ENCODE measurements around the genes MILR1 and LRRC37A3.

- PRO-cap, 3 experiments: no peak in any of the 3 experiments
- RAMPAGE, long total RNA: no peak
These were observed 35.9 kb downstream of the PECAM1 start for GRCh38 chr17:64354810-64355173.

- PRO-cap, 3 experiments: peak in 1 of 3 experiments; most common plus-strand start chr17:64362932 (in 1); most common minus-strand start chr17:64362837 (in 1)
- RAMPAGE, long total RNA: no peak
These were observed 27.7 kb downstream of the PECAM1 start for GRCh38 chr17:64362754-64363510.

- PRO-cap, 3 experiments: no peak in any of the 3 experiments
- RAMPAGE, long total RNA: no peak
These were observed 21.0 kb downstream of the PECAM1 start for GRCh38 chr17:64369636-64370150.

GRCh38 chr17:64386339-64387557, 3.9 kb downstream of the PECAM1 start:
- PRO-cap, 3 experiments: no peak in any of the 3 experiments
- RAMPAGE, long total RNA: no peak

GRCh38 chr17:64392727-64393396, 2.2 kb upstream of the PECAM1 start:
- PRO-cap, 3 experiments: no peak in any of the 3 experiments
- RAMPAGE, long total RNA: no peak

DNA sequence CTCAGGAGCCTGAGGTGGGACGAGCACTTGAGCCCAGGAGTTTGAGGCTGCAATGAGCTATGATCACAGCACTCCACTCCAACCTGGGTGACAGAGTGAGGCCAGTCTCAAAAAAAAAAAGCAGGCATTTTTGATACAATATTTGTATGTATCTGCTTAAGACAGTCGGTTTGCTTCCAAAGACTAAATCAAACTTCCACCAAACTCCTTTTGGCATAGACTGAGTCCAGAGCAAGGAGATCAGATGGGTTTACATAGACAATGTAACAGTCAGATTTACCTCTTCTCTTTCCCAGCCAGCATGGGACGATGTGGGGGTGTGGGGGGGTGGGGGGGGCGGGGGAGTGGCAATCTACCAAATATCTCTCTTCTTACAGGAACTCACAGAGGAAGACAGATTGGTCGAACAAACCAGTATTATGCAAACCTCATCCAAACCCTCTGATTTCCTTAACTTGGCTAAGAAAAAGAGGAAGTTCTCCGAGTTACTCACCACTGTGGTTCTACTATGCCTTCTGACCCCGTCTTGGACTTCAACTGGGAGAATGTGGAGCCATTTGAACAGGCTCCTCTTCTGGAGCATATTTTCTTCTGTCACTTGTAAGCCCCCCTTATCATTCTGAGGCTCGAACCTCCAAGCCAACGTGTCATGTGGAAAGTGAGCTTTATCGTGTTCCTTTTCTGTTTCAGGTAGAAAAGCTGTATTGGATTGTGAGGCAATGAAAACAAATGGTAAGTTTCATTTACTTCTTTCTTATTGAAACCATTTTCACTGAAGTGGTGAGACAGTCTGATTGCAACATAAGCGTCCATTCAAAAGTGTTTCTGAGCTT, at the start of gene MILR1:
TSS of gene MILR1 (plus strand) at position 492 of the 833 bp plus-strand sequence.
- PRO-cap, 3 experiments: no peak in any of the 3 experiments
- RAMPAGE, long total RNA: start-site peak on the plus strand centred at position 503 of the sequence, 77 bp wide, 145 and 19 reads in 2 replicates

GRCh38 chr17:64580731-64581232, 74.0 kb downstream of the CEP95 start:
- PRO-cap, 3 experiments: no peak in any of the 3 experiments
- RAMPAGE, long total RNA: no peak

GRCh38 chr17:64599393-64599910, 62.7 kb downstream of the SMURF2 start:
- PRO-cap, 3 experiments: no peak in any of the 3 experiments
- RAMPAGE, long total RNA: no peak

DNA sequence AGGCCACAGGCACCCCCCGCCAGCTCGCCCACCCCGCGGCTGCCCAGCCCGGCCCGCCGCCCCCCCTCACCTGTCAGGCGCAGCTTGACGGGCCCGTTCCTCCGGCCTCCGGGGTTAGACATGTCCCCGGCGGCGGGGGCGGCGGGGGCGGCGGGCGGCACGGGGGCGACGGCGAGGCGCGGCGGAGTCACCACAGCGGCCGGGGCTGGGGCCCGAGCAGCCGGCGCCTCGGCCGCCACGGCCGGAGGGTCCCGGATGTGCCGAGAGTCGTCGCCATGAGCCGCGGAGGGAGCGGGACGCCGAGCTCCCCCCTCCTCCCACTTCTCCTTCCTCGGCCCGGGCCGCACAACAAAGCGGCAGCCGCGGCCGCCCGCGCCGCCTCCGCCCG, 354 bp downstream of the SMURF2 start:
- PRO-cap, 3 experiments: peak in 1 of 3 experiments; most common plus-strand start position 320 of the sequence (in 1); most common minus-strand start position 324 of the sequence (in 1)
- RAMPAGE, long total RNA: no peak

GRCh38 chr17:64780030-64781024, 118.2 kb upstream of the SMURF2 start:
- PRO-cap, 3 experiments: peak in 2 of 3 experiments; most common plus-strand start chr17:64780467 (in 2)
- RAMPAGE, long total RNA: no peak

- PRO-cap, 3 experiments: no peak in any of the 3 experiments
- RAMPAGE, long total RNA: no peak
These were observed 118.8 kb upstream of the SMURF2 start for GRCh38 chr17:64781025-64781227.

- PRO-cap, 3 experiments: no peak in any of the 3 experiments
- RAMPAGE, long total RNA: no peak
These were observed 22.0 kb downstream of the LRRC37A3 start for GRCh38 chr17:64897237-64897683.

DNA sequence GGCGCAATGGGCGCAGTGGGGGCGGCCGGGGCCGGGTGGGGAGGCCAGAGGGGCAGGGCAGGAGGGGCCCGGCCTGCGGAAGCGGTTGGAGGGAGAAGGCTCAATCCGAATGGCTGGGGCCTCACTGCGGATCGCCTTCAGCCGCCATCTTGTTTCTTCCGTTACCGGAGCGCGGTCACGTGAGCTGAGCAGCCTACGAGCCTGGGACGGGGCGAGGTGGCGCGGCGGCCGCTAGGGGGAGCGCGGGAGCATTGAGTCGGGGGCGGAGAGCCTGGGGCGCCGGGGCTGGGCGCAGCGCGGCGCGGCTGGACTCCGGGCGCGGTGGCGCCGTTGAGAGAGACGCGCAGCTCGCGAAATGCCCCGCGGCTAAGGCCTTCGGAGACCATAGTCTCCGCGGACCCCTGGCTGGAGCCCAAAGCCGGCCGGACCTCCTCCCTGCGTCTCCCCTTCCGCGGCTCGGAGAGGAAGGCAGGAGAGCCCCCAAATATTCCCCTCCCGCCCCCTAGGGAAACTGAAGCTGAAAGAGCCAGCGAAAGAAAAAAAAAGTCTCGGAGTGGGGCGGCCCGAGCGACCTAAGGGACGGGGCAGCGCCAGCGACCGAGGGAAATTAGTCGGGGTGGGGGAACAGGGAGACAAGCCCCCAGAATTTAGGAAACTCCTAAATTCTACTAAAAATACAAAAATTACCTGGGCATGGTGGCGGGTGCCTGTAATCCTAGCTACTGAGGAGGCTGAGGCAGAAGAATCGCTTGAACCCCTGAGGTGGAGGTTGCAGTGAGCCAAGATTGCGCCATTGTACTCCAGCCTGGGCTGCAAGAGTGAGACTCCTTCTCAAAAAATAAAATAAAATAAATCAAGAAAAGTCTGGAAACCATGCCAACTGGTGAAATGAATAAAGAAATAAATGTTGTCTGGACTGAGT, at the start of gene LRRC37A3:
TSS of gene LRRC37A3 (minus strand) at position 173 of the 922 bp plus-strand sequence.
- PRO-cap, 3 experiments: peak in 3 of 3 experiments; most common plus-strand start position 265 of the sequence (in 1); most common minus-strand start position 163 of the sequence (in 3)
- RAMPAGE, long total RNA: no peak

GRCh38 chr17:64975899-64976439, 56.7 kb upstream of the LRRC37A3 start:
- PRO-cap, 3 experiments: peak in 3 of 3 experiments; most common plus-strand start chr17:64976153 (in 3); most common minus-strand start chr17:64975969 (in 1)
- RAMPAGE, long total RNA: no peak

GRCh38 chr17:64989113-64989383, 67.5 kb downstream of the GNA13 start:
- PRO-cap, 3 experiments: no peak in any of the 3 experiments
- RAMPAGE, long total RNA: no peak

GRCh38 chr17:65040374-65041196, 16.0 kb downstream of the GNA13 start:
- PRO-cap, 3 experiments: no peak in any of the 3 experiments
- RAMPAGE, long total RNA: no peak

GRCh38 chr17:65055346-65055695, 1.2 kb downstream of the GNA13 start:
- PRO-cap, 3 experiments: no peak in any of the 3 experiments
- RAMPAGE, long total RNA: no peak

DNA sequence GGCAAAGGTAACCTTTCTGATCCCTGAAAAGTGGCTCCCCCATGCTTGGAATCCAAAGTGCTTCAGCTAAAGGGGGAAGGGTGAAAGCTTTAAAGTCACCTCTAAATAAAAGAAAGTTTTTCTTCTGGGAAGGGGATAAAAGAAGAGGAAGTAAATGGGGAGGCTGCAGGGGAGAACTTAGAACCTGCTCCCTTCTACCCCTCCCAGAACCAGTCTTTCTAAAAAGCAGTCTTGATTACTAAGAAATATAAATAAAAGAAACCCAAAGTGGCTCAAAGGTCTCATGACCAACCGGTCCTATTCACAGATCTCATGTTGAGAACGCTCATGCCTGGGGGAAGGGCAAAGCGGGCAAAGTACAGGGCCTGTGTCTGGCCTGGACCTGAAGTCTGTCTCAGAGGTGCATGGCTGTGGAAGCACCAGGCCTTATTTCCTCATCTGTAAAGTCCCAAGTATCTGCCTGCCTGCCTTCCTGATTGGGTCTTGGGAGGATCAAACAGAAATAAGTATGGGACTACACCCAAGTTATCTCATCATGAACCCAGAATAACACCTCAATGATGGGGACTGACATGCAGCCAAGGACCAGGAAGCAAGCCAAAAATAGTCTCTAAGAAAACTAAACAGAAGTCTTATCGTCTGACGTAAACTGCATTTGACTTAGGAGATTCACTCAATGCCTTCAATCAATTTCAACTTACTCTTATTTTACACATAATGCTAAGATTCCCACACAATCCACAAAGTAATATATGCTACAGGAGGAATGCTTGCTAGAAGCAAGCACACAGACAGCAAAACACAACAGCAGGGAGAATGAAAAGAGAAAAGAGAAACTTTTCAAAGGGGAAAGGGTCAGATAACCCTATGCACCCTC, 14.2 kb downstream of the AXIN2 start:
- PRO-cap, 3 experiments: no peak in any of the 3 experiments
- RAMPAGE, long total RNA: no peak

GRCh38 chr17:65560103-65560662, 1.3 kb downstream of the AXIN2 start:
- PRO-cap, 3 experiments: peak in 3 of 3 experiments; most common plus-strand start chr17:65560477 (in 1); most common minus-strand start chr17:65560317 (in 3)
- RAMPAGE, long total RNA: no peak

GRCh38 chr17:65561729-65562431, 432 bp upstream of the AXIN2 start:
- PRO-cap, 3 experiments: no peak in any of the 3 experiments
- RAMPAGE, long total RNA: no peak

Data from cerebellum (tissue), 5 donors.